Spleen (tissue), 7 donors: ENCODE measurements around a stretch of chr12.

DNA sequence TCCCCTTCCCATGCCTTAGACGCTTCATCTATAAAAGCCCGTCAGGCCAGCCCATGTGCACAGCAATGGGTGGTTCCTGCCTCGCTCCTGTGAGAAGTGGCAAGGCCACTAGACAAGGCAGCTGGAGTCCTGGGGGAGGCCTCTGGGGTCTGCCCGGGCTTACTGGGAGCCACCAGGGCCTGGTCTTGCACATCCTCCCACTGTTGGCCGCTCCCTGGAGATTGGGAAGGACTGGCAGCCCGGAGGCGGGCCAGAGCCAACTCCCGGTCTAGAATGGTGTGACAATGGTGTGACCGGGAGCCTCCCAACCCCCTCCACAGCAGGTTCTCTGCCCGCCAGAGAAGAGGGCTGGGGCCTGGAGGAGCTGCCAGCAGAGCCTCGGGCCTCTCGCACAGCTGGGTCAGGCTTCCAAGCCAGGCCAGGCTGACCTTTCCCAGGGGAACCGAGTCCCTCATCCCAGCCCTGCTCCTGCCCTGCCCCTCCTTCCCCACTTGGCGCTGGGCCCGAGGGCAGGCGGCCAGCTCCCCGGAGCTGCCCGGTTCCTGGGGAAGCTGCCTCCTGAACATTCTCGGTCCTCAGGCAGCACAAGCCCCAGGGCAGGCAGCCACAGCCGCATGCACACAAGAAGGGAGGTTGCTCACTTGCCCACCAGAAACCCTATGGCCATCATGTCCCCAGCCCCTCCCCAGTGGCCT lies 98.0 kb downstream of the RFLNA start:
- PRO-cap, 4 experiments, result no peak in any of the 4 experiments
- RAMPAGE, long total RNA, 4 experiments, result no peak in any of the 4 experiments

- PRO-cap, 4 experiments, result no peak in any of the 4 experiments
- RAMPAGE, long total RNA, 4 experiments, result no peak in any of the 4 experiments
These were observed 115.4 kb downstream of the RFLNA start for GRCh38 chr12:124410171-124410821.

- PRO-cap, 4 experiments, result peak in 1 of 4 experiments; most common plus-strand start chr12:124422793 (in 1); most common minus-strand start chr12:124422647 (in 1)
- RAMPAGE, long total RNA, 4 experiments, result start-site peak on the minus strand in 2 of 4 experiments, at chr12:124422504-124422757 at its widest, 22 reads per replicate
These were observed 127.6 kb downstream of the RFLNA start for GRCh38 chr12:124422186-124423189.

DNA sequence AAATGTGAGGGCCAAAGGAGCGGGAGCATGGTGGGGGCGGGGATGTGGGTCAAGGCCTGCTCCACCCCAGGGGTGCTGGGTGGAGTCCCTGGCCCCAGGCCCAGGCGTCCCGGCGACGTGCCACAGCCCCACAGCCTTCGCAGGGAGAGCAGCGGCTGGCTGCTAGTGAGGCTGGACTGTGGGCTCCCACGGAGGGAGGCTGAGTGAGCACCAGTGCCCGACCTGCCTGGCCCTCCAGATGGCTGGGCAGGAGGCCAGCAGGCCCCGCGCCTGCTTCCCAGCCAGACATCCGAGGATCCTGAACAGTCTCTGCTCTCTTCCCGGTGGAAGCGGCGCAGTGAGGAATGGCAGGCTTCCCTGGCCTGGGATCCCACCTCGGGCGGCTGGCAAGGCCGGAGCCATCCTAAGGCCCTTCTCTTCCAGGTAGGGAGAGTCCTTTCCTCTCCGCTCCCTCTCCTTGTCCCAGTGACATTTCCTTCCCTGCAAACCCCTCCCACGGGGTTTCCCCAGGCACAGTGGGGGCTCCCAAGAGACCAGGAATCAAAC lies 128.4 kb downstream of the RFLNA start:
- PRO-cap, 4 experiments, result no peak in any of the 4 experiments
- RAMPAGE, long total RNA, 4 experiments, result no peak in any of the 4 experiments

GRCh38 chr12:124465926-124466841 lies 101.2 kb downstream of the NCOR2 start:
- PRO-cap, 4 experiments, result no peak in any of the 4 experiments
- RAMPAGE, long total RNA, 4 experiments, result no peak in any of the 4 experiments

GRCh38 chr12:124531154-124532219 lies 35.9 kb downstream of the NCOR2 start:
- PRO-cap, 4 experiments, result no peak in any of the 4 experiments
- RAMPAGE, long total RNA, 4 experiments, result no peak in any of the 4 experiments

- PRO-cap, 4 experiments, result no peak in any of the 4 experiments
- RAMPAGE, long total RNA, 4 experiments, result no peak in any of the 4 experiments
These were observed 24.2 kb downstream of the NCOR2 start for GRCh38 chr12:124543012-124543810.

DNA sequence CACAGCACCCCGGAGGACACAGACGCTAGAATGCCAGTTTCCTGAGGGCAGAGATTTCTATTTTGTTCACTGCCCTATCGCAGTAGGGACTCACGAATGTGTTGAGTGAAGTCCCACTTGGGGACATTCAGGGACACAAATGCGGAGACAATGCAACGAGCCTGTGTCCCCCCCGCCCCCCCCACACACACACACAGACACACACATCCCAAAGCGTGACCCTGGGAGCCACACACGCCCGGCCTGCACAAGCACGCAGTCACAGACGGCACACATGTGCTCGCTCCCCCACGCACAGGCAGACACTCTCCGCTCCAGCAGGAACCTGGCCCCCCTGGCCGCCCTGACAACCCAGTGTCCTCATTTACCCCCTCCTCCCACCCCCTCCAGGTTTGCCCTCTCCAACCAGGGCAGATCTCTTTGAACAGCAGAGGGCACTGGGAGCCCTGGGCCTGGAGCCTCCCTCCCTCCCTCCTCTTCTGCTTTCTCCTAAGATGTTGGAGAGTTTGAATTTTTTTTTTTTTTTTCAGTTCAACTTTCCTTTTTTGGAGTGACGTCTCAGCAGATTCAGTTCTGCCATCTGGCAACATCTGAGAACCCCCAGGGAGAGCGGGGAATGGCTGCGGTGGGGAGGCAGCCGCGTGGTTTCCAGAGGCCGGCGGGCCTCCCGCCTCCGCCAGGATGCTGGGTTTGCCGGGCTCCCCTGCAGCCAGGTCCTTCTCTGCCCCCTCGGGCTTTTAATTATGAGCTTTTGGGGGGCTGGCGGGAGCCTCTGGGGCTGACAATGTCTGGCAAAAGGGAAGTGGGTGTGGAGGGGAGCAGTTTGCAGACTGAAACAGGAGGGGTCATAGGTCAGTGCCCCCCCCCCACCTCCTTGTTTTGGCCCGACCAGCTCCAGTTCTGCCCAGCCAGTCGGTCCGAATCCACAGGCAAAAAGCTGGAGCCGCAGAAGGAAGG lies 1.1 kb upstream of the NCOR2 start:
- PRO-cap, 4 experiments, result peak in 3 of 4 experiments; most common plus-strand start position 606 of the sequence (in 2); most common minus-strand start position 297 of the sequence (in 1)
- RAMPAGE, long total RNA, 4 experiments, result no peak in any of the 4 experiments

- PRO-cap, 4 experiments, result no peak in any of the 4 experiments
- RAMPAGE, long total RNA, 4 experiments, result no peak in any of the 4 experiments
These were observed 49.5 kb upstream of the NCOR2 start for GRCh38 chr12:124616801-124617369.

- PRO-cap, 4 experiments, result no peak in any of the 4 experiments
- RAMPAGE, long total RNA, 4 experiments, result no peak in any of the 4 experiments
These were observed 66.5 kb upstream of the NCOR2 start for GRCh38 chr12:124633821-124634465.

DNA sequence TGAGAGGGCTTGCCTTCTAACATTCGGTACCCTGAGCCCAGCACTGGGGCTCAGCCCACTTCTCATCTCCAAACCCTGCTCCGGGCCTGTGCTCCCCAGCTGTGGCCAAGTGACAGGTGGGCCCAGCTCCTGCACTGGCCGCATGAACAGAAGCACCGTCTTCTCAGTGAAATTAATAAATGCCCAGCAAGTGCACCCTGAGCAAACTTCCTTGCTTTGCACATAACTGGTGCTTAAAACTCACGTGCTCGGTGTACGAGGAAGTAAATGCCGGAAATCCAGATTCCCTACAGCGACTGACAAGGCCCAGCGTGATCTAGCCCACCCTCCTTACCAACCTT lies 115.1 kb upstream of the NCOR2 start:
- PRO-cap, 4 experiments, result no peak in any of the 4 experiments
- RAMPAGE, long total RNA, 4 experiments, result no peak in any of the 4 experiments

GRCh38 chr12:124698598-124699109 lies 131.2 kb upstream of the NCOR2 start:
- PRO-cap, 4 experiments, result no peak in any of the 4 experiments
- RAMPAGE, long total RNA, 4 experiments, result no peak in any of the 4 experiments

DNA sequence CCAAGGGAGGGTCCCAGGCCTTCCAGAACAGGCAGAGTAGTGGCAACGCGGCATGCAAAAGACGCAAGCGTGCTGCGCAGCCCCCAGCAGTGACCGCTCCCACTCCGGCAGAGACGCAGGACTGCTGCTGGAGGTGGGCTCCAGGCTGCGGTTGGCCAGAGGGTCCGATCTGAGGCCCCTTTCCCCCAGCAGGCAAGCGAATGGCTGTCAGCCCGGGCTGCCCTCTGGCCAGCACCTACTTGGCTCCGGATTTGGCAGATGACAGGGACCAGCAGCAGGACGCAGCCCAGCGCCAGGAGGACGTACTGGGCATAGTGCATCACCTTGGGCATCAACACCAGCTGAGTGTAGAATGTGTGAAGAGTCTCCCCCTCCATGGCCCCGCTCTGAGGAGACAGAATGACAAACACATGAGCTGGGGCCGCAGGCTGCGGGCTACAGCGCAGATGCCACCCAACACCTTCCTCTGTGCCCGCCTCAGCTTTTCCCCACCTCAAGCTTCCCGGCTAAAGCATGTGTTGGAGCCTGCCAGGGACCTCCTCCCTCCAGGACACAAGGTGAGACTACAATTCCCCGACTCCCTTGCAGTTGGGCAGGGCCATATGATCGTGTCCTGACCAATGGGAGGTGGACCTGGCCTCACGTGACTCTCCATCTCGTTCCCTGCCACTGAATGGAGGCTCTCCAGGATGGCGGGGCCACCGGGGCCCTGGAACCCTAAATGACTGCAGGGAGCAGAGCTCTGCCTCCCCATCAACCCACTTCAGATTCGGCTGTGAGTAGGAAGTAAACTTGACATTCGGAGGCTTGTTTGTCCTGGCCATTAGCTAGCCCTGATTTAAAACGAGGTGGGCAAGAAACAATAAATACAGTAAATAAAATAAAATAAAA lies 77.3 kb downstream of the SCARB1 start:
- PRO-cap, 4 experiments, result peak in 2 of 4 experiments; most common plus-strand start position 669 of the sequence (in 2)
- RAMPAGE, long total RNA, 4 experiments, result no peak in any of the 4 experiments

DNA sequence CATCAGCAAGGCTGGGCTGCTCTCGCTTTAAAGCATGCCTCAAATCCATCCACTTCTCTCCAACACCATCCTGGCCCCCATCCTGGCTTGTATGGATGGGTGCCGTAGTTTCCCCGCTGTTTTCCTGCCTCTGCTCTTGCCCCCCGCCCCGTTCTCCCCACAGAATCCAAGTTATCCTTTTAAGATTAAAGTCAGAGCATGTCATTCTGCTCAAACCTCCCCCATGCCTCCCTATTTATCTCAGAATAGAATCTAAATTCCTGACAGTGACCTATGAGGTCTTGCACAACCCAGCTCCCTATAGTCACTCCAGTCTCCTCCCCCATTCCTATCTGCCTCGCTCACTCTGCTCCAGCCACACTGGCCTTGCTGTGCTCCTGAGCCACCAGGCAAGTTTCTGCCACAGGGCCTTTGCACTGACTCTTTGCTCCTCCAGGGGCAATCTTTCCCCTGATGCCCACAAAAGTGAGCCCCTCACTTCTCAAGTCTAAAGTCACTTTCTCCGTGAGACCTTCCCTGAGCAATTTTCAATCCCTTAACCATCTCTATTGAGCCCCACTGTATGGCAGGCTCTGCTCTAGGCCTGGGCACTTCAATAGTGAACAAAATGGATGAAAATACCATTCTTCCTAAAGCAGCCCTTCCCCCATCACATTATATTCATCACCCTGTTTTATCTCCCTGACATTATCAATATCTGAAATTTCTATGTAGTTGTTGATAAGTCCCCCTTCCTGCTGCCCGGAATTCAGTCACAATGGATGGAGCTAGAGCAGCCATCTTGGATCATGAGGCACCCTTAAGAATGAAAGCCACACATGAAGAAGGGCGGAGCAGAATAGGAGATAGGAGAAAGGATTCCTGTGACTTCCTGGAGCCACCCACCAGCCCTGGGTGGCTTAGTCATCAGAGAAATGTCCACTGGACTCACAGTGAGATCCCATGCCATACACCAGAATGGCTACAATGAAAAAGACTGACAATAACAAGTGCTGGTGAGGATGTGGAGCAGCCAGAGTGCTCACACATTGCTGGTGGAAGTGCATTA lies 34.1 kb downstream of the SCARB1 start:
- PRO-cap, 4 experiments, result no peak in any of the 4 experiments
- RAMPAGE, long total RNA, 4 experiments, result start-site peak on the minus strand in 1 of 4 experiments, centred at position 588 of the sequence, 5 reads per replicate

- PRO-cap, 4 experiments, result no peak in any of the 4 experiments
- RAMPAGE, long total RNA, 4 experiments, result no peak in any of the 4 experiments
These were observed 2.3 kb downstream of the SCARB1 start for GRCh38 chr12:124861235-124861905.

DNA sequence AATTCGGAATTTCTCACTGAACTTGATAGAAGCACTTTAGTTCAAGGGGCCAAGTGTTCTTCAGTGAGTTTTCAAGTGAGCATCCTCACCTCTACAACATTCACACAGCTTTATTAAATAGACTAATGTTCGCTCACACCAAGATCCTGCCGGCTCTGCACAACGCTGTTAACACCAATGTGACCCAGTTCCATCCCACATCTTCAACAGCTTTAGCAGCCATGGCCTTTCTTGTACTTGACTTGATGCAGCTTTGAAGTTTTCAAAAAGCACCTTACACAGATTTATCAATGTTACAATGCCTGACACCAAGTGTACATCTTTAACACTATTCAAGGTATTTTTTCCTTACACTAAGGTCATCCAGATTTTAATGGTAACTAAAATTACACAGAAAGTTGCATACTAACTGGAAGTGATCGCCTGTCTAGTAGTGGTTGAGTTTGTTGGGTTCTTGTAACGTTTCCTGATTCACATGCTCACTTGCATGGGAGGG lies 4.4 kb downstream of the UBC start:
- PRO-cap, 4 experiments, result peak in 4 of 4 experiments; most common minus-strand start position 98 of the sequence (in 3)
- RAMPAGE, long total RNA, 4 experiments, result no peak in any of the 4 experiments

DNA sequence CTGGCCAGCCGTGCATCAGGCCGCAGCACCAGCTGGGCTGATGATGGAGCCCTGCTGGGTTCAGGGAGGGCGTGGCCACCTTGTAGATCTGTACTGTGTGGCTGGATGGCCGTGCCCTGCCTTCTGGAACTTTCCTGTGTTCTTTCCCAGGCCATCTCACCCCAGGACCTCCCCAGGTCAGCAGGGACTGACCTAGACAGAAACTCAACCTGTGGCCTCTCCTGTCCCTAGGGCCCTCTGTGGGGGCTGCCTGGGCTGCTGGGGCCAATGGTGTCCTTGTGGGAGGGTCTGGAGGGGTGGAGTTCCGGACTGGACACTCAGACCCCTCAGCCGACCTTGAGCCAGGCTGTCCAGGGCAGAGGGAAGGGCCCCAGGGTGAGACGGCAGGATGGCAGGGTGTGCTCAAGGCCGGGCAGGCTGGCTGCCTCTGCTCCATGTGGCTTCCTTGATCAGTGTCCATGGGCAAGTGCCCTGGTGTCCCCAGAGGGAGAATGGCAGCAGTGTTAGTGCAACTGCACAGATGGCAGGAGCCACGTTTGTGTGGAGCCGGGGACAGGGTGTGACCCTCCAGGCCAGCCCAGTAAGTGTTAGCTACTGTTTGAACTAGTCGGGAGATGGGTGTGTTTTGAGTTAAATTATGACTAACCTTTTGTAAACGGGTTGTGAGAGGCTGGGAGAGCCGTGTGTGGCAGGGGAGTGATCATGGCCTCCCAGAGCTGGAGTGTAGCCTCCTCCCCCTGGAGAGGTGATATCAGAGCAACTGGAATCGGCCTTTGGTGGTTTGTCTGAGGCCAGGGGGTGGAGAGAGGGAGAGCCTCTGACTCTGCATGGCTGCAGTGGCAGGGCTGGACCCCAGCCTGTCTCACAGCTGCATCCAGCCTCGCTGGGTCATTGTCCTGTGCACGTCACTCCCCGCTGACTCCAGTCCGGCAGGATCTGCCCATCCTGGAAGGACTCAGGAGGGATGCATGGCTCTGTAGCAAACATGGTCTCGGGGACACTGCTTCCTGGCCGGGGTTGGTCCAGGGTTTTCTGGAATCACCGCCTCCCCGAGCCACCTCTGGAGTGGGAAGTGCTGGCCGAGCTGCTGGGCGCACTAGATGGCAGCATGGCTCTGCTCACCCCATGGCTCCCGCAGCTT lies 27.7 kb downstream of the AACS start:
- PRO-cap, 4 experiments, result no peak in any of the 4 experiments
- RAMPAGE, long total RNA, 4 experiments, result no peak in any of the 4 experiments

- PRO-cap, 4 experiments, result no peak in any of the 4 experiments
- RAMPAGE, long total RNA, 4 experiments, result no peak in any of the 4 experiments
These were observed 887 bp upstream of the TMEM132B start for GRCh38 chr12:125185211-125185787.

GRCh38 chr12:125689531-125689730 lies 503.2 kb downstream of the TMEM132B start:
- PRO-cap, 4 experiments, result no peak in any of the 4 experiments
- RAMPAGE, long total RNA, 4 experiments, result no peak in any of the 4 experiments

- PRO-cap, 4 experiments, result peak in 2 of 4 experiments; most common minus-strand start chr12:125982996 (in 2)
- RAMPAGE, long total RNA, 4 experiments, result no peak in any of the 4 experiments
These were observed 796.4 kb downstream of the TMEM132B start for GRCh38 chr12:125982619-125983045.